Hair follicular keratinocyte (primary cell): ENCODE measurements around a stretch of chr20.

DNA sequence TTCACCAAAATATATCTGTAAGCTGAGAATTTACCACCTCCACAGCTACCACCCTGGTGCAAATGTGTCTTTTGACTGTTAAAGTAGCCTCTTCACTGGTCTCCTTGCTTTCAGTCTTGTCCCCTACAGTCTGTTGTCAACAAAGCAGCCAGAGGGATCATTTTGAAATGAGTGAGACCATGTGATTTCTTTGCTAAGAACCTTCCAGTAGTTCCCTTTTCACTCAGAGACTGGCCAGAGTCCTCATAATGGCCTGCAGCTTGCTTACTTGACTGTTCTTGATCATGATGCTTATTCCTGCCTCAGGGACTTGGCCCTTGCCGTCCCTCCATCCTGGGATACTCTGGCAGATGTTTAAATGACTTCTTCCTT lies 4.8 kb downstream of the MANBAL start:
- RAMPAGE, long total RNA: no peak

DNA sequence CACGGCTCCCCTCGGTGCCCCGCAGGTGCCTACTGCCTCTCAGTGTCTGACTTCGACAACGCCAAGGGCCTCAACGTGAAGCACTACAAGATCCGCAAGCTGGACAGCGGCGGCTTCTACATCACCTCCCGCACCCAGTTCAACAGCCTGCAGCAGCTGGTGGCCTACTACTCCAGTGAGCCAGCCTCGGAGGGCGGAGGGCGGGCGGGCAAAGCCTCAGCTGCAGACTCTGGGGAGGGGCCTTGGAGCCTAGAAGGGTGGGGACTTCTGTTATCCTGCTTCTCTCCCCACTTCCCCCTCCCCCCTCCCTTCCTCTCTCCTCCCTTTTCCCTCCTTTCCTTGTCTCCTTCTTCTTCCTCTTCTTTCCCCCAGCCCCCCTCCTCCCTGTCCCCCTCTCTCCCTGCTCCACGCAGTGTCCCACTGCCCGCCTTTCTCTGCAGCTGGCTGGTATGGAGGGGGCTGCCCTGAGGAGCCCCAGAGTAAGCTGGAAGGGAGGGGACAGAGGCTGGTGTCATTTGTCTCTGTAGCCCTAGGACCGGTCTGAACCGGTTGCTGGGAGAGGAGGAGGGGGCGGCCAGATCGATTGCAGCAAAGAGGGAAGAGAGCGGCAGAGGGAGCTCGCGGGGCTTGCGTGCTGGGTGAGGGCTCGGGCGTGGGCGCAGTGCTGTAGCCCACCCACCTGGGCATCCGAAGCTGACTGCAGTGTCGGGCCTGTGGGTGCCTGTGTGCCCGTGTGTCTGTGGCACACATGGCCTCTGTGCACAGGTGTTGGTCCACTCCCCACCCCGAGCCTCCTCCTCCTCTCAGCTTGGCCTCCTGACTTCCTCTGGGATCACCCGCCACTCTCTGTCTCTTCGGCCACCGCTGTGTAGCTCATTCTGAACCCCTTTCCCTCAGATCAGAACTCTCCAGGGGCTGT lies 50.5 kb downstream of the SRC start:
- RAMPAGE, long total RNA: no peak

DNA sequence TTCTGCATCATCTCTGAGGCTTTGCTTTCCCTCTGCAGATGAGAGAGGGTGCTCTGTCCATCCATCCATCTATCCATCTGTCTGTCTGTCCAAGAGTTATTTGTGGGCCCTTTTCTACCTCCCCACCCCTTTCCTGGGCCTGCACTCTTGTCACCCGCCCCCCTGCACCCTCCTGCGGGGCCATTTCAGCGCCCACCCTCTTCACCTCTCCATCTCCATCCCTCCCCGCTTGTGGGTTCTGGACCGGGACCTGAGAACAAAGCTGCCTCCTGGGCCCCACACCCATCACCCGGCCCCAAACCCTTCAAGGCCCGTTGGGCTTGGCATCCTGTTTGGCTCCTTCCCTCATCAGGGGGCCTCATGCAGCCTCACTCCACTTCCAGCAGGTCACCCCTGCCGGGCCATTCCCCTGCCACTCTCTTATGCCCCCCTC lies 67.3 kb downstream of the SRC start:
- RAMPAGE, long total RNA: no peak

DNA sequence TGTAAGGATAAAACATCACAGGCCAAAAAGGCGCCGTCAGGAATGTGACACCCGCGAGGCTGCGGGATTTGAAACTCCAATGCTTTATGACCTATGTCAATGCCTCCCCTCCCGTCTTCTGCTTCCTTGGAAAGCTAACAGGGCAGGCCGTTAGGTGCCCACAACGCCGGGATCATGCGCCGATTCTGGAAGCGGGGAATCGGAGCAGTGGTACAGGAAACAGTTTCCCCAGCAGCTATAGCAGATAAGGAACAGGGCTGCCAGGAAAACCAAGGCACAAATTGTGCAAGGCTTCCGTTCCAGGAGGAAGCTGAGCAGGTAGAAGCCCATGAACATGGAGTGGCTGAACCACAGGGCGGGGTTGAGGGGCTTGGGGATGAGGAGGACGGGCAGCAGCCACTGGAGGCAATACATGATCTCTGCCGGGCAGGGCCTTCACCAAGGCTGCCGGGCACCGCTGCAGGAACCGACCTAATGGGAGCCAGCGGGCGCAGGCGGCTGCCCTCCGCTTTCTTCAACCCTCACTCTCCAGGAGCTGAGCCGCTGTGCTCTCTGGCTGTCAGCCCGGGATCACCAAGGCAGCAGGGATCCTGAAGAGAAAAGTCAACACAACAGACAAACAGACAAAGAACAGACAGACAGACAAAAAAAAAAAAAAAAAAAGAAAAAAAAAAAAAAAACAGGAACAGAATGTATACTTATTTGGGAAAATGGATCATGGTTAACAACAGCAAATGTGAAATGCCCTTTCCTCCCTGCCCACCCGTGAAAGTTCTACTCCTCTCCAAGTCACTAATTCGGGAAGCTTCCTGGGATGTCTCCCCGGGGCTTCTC lies 2.1 kb upstream of the NNAT start:
- RAMPAGE, long total RNA: no peak

DNA sequence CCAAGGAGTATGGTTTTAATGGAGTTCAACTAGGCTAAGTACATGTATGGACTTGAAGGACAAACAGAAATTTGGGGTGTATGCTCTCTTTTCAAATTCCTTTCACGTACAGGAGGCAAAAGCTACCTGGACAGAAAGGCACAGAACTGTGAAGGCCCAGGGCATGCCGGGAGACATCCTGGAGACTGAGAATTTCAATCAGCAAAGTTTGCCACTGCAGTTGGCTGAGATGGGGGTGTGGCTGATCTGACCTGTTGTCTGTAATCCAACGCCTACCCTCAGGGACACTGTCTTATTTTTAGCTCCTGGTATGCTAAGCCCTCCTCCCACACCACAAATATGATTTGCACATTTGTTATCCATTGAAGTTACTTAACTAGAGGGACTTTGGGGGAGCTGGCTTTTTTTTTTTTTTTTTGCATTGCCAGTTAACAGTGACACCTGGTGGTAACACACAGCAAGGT lies 40.5 kb downstream of the TTI1 start:
- RAMPAGE, long total RNA: no peak

- RAMPAGE, long total RNA: no peak
Observed at GRCh38 chr20:38069848-38070678, 36.5 kb downstream of the RPRD1B start.

- RAMPAGE, long total RNA: no peak
Observed at GRCh38 chr20:38085338-38085696, 51.8 kb downstream of the RPRD1B start.

GRCh38 chr20:38143704-38143982 lies 21.4 kb downstream of the TGM2 start:
- RAMPAGE, long total RNA: no peak

- RAMPAGE, long total RNA: no peak
Observed at GRCh38 chr20:38166158-38166761, 1.2 kb upstream of the TGM2 start.

DNA sequence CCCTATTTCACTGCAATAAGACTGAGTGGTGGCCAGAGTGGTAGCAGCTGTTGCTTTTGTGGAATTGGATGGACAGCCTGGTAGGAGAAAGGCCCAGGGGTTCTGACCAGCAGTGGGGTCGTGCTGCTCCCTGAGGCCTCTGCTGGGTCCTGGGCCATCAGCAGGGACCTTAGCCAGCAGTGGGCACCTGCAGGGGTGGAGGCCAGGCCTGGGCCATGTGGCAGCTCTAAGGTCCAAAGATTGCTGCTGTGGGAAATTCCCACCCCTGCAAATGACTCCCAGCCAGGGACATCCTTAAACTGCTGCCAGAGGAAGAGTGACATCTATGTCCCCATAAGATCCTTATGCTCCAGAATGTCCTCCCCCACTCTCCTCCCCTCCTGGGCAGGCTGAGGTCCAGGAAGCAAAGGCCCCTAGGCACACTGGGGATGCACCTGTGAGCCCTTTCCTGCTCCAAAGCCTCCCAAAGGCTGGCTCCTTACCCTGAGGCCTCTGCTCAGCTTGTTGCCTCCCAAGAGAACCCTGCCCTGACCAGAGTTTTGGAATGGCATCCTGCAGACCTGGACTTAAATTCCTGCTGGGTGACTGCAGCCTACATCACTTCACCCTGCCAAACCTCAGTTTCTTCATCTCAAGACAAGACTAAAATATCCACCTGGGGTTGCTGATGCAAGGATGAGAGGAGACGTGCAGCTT lies 2.3 kb upstream of the LBP start:
- RAMPAGE, long total RNA: no peak

- RAMPAGE, long total RNA: no peak
Observed at GRCh38 chr20:38577264-38577636, 3.7 kb upstream of the ADIG start.

GRCh38 chr20:38599421-38599996 lies 18.5 kb downstream of the ADIG start:
- RAMPAGE, long total RNA: no peak

- RAMPAGE, long total RNA: no peak
Observed at GRCh38 chr20:38674135-38674743, 50.0 kb upstream of the SLC32A1 start.

DNA sequence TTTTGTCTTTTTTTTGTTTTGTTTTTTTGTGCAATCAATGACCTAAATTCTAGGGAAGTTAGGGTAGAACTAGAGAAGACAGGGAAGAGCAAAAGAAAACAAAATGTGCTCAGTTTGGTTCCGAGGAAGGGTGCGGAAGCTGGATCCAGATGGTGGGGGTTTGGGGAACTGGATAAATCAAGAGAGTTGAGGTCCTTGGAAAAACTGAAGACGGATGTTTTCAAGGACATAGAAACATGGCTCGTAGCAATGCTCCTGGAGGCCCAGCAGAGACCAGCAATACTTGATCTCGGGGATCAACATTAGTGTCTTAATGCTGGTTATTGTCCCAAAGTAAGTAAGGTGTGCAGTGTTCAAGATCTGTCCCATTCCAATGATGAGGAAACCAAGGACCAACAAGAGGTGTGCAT lies 224.0 kb downstream of the MAFB start:
- RAMPAGE, long total RNA: no peak

DNA sequence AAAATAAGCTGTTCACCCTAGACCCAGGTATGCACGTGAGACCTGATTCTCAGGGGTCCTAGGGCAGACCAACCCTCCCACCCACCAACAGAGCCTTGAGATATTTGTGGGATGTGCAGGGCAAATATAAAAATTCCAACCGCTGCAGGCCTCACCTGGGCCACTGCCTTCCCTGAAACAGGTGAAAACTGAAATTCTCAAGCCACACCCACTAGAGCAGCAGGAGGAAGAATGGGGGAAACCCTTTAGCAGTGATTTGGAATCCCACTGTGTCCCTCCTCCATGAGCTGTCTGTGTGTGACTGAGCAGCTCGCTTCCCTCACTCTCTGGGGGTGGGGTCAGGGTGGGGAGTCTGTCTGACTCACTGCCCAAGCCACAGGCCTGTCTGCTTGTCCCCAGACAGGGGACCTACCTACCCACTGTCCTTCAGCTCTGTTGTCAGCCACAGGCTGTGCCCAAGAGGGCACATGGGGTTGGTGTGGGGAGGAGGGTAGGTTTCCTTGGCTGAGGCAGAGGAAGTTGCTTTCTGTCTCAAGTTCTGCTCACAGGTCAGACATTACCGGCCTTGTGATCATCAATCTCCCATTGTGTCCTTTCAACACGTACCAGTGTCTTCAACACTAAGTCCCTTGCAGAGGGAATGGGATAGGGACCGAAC lies 127.1 kb downstream of the MAFB start:
- RAMPAGE, long total RNA: no peak

DNA sequence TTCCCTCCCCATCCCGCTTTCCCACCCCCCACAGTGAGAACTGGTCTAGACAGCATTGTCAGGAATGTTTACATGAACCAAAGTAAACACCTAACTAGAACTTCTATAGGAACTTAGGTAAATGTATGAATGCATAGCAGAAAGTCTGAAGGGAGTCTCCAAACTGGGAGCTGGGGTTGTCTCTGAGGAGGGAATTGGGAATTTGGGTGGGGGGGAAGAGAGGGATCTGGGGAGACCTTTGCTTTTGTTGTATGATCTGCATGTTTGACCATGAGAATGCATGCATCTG lies 69.9 kb upstream of the TOP1 start:
- RAMPAGE, long total RNA: no peak

DNA sequence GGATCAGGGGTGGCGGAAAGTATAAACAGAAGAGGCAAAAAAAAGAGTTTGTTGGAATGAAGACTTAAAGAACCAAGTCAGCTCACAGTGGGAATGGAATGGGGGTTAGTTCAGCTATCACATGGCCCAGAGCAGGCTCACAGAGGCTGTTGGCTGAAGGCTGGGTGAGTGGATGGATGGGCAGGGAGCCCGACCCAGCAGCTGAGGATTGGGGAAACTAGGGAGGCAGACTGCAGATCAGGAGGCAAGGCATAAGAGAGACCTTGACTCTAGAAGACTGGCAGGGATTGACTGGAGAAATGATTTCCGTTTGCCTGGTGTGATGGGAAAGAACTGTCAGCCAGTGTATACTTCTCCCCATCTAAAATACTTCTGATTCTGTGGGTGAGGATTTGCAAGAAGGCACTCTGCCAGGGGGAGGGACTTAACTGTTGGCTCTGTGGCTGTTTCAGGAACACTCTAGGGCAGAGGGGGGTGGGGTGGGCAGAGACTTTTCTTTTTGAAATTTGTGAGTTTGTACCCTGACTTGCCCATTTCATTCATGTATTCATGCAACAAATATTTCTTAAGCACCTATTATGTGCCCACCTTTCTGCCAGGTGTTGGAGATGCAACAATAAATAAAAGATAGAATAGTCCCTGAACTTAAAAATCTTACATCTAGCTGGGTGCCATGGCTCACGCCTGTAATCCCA lies 15.8 kb upstream of the TOP1 start:
- RAMPAGE, long total RNA: no peak

DNA sequence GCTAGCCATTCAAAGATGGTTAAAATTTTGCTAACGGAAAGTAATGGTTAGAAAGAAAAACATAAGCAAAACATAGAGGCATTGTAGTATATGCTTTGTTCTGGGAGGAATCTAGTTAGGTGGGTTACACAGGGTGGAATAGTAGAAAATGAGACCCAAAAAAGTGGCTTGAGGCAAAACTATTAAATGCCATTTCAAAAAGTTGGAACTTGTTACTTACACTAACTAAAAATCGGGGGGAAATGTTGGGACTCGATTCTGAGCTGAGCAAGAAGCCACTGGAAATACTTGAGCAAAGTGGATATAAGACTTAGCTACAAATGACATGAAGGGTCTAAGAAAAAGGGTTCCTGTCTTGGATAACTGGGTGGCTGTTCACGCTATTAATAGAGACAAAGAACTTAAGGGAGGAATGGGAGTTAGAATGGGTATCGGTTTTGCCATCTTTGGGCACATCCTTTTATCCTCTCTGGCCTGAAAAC lies 41.3 kb downstream of the TOP1 start:
- RAMPAGE, long total RNA: no peak

GRCh38 chr20:41092324-41092855 lies 45.0 kb upstream of the PLCG1 start:
- RAMPAGE, long total RNA: no peak

DNA sequence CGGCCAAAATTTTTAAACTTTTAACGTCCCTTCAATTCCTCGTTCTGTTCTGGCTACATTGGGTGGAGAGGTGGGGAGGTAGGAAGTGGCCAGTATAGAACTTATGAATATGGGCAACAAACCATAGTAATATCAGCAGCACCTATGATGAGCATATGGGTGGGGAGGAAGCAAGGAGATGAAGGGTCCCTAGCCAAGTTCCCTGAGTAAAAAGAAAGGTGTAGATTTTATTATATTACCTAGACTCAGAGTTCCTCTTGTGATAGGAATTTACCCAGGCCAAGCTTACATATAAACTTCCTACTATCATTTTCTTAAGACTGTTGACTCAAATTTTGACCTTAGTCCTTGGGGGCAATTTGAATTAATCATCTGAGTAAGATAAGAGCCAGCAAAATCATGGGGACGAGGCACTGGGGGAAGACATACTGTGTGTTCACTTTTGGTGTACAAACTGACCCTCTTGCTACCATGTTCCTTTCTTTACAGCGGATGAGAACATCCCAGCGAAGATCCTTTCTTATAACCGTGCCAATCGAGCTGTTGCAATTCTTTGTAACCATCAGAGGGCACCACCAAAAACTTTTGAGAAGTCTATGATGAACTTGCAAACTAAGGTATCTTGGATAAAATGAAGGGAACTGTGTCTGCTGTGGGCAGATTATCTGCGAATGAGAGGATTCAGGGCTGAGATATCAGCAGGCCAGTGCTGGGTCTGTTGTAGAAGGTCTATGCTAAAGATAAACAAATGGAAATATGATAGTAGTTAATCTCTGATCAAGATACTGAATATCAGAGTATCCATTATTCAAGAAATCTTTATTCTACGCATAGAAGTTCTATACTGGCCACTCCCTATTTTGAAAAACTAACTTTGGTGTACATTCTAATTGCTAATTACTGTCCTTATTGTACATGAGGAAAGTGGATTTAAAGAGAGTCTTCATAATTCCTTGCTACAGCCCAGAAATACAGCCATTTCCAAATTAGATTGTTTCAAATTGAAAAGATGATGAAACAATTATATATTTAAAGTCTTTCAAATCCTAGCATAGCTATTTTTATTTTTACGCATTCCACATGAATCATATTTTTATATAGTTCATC lies 19.3 kb upstream of the PLCG1 start:
- RAMPAGE, long total RNA: no peak